Camera-type eye (tissue), 1 donor: ENCODE measurements around the genes GIGYF2 and DGKD.

DNA sequence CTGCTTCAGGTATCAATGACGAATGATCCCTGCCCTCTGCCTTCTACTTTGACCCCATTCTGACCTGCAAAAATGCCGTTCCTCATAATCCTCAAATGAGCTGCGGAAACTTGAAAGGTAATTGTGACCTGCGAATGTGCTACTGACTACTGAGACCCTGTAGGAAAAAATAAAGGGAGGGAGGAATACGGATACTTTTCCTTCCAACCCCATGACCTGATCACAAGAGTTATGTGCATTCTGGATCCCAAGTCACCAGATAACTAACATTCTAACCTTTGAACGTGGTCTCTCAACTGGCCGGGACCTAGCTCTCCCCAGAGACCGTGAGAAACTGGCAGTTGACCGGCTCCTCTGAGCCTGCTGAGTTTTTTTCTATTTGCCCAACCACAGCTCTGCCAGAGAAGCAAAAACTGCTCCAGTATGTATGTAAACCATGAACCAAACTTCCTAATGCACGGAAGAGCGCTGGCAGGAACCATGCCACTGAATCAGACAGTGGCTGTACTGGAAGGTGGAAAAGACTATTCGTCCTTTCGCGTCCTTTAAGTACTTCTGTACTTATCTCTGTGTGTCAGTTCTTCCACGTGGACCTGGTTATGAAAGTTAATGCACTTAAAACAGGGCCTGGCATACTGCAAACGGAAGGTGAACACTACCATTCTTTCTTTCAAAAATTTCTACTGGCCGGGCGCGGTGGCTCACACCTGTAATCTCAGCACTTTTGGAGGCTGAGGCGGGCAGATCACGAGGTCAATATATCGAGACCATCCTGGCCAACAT, 47.4 kb upstream of the PTMA start:
- RAMPAGE, long total RNA = no peak

GRCh38 chr2:231684805-231685165, 23.5 kb upstream of the PTMA start:
- RAMPAGE, long total RNA = no peak

DNA sequence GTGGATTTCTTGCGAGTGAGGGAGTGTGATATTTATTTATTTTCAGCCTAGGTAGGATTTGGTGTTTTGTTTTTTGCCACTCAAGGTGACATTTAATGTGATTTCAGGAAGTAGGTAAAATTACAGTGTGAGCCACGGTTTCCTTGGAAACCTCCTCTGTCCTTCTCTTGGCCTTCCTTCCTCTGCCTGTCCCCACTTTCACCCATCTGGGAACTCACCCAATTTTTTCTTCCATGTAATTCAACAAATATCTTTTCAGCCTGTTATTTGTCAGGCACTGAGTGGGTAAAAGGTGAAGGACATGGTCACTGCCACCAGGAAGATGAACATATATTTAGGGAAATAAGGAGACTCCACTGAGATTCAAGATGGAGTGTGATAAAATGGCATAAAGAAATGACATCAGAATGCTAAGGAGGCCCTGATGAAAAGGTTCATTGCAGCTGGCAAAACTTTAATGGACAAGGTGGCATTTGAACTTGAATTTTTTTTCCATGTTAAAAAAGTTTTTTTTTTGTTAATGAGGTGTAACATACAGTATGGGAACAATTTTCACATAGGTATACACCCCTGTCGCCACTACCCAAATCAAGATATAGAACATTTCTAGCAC, 1.3 kb upstream of the PDE6D start:
- RAMPAGE, long total RNA = no peak

DNA sequence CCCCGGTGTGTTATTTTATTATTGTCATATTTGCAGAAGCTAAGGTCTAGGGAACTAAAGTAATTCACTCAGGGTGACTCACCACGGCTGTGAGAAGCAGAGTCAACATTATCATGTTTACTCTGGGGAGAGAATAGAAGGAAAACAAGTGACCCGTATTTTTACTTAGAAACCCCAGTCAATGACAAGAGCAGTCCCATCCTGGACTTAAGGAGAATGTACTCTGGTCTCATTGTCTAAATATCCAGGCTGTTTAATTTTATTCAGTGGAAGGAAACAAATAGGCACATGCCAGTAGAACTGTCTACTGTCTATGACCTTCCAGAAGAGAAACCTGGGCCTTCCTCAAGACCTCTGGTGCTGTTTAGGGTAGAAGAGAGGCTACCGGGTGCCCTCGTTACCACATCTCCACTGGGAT, 77.4 kb upstream of the ALPP start:
- RAMPAGE, long total RNA = no peak

- RAMPAGE, long total RNA = no peak
Measured at GRCh38 chr2:232444123-232444438, 11.9 kb upstream of the ALPI start.

GRCh38 chr2:232550786-232551514, 461 bp downstream of the EIF4E2 start:
- RAMPAGE, long total RNA = no peak

- RAMPAGE, long total RNA = no peak
Measured at GRCh38 chr2:232696716-232697499, at the start of gene GIGYF2. GIGYF2 (plus strand) TSS chr2:232697331.

- RAMPAGE, long total RNA = no peak
Measured at GRCh38 chr2:232698511-232698883, 1.4 kb downstream of the GIGYF2 start.

- RAMPAGE, long total RNA = no peak
Measured at GRCh38 chr2:232811072-232811487, 34.7 kb upstream of the KCNJ13 start.

- RAMPAGE, long total RNA = no peak
Measured at GRCh38 chr2:232819765-232820031, 43.3 kb upstream of the KCNJ13 start.

DNA sequence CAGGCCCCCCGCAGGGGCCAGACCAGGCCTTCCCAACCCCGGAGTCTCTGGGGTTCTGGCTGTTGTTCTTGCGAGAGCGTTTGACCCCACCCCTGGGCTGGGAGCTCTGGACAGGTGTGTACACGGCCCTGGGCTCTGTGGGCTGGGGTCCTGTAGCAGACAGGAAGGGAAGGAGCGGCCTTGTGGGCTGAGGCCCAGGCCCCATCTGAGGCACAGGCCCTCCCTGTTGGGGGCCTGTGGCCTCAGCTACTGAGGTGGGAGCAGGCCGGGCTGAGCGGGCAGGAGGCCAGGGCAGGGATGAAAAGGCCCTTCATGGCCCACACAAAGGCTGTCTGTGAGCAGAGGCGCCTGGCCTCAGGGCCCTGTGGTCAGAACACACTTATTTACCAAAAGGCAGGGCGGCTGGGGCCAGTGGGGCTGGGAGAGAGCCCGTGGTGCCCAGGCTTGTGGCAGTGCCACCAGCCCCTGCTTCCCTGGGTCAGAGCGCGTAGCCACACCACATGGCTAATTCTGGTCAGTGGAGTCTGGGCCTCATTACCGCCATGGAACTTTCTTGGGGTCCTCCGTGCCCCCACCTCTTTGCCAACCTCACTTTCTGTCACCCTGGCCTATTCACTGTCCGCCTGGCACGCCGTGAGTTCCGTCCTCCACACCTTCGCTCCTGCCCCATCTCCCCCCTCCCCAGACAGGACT, 2.1 kb downstream of the SNORC start:
- RAMPAGE, long total RNA = no peak

GRCh38 chr2:232875591-232875914, 5.5 kb downstream of the SNORC start:
- RAMPAGE, long total RNA = no peak

- RAMPAGE, long total RNA = no peak
Measured at GRCh38 chr2:232926812-232927717, 57.0 kb downstream of the SNORC start.

GRCh38 chr2:232988437-232988917, 24.6 kb downstream of the NGEF start:
- RAMPAGE, long total RNA = no peak

- RAMPAGE, long total RNA = no peak
Measured at GRCh38 chr2:233143140-233143424, 82.9 kb downstream of the INPP5D start.

DNA sequence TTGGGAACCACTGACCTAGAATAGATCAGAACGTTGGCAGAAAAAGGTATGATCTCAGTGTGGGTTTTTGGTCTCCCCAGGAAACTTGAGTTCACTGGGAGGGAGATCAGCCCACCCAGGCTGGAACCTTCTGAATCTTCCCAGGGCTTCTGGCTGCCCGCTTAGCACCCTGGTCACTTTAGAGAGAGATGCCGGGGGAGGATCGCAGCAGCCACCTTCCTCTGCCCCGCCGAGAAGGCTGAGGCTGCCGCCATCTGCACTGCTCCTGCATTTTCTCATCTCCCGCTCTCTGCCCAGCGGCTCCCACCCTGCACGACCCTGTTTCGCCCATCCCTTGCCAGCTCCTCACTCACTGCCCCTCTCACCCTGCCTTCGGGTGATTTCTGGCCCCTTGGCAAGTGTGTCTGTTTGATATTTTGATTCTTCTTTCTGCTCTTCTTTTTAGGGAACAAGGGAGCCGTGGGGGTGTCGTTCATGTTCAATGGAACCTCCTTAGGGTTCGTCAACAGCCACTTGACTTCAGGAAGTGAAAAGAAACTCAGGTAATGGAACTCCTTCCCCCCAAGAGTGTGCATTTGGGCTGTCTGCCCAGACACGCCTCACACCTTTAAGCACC, 82.5 kb upstream of the ATG16L1 start:
- RAMPAGE, long total RNA = no peak

DNA sequence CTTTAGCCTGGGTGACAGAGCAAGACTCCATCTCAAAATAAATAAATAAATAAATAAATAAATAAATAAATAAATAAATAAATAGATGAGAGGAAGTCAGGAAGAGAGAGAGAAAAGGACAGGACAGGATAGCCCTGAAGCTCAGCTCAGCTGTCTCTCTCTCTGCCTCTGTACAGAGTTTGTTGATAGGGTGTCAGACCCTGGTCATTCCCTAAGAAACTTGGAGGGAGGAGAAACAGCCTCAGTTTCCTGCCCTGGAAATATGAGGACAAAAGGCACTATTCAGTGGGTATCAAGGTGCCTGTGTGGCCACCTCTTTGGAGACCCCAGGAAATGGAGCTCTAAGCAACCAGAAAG, 50.6 kb upstream of the ATG16L1 start:
- RAMPAGE, long total RNA = no peak

GRCh38 chr2:233353987-233354646, at the start of gene DGKD:
DGKD (plus strand) TSS chr2:233354494.
- RAMPAGE, long total RNA = no peak

DNA sequence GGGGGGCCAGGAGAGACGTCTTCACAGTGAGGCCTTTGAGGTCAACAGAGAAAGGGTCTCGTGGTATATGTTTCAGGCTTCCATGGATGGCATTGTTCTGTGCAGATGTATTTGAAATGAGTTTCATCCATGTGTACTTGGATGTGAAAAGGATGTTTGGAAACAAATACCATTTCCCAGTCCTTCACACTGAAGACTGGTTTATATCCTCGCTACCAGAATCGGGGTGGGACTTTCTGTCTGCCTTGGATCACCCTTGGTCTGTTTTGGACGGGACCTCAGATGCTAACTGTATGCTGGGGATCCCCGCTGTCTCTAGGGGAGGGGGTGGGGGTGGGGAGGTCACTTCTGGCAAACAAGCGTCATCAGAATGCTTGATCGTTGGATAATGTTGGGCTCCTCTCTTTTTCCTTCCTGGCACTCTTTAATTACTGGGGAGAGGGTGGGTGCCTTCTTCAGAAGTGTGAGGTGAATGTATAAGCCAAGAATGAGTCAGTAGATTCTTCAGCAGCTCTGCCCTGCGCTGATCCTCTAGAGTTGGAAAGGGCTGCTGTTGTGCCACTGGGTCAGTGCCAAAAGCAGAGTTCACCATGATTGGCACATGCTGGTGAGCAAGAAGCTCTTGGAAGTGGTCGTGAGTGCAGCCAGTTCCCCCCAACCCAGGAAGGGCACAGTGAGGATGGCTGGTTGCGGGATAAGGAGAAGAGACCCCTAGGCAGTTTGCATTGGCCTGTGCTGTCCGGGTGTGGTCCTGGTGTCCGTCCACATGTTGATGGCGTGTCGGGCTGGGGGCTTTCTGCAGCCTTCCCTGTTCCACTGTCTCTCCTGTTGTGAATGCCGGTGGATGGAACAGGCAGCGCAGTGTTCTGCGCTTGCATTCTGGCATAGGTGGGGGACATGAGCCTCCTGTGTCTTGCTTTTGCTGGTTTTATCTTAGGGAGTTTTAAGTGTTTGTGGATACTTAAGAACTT, 32.2 kb downstream of the DGKD start:
- RAMPAGE, long total RNA = no peak

DNA sequence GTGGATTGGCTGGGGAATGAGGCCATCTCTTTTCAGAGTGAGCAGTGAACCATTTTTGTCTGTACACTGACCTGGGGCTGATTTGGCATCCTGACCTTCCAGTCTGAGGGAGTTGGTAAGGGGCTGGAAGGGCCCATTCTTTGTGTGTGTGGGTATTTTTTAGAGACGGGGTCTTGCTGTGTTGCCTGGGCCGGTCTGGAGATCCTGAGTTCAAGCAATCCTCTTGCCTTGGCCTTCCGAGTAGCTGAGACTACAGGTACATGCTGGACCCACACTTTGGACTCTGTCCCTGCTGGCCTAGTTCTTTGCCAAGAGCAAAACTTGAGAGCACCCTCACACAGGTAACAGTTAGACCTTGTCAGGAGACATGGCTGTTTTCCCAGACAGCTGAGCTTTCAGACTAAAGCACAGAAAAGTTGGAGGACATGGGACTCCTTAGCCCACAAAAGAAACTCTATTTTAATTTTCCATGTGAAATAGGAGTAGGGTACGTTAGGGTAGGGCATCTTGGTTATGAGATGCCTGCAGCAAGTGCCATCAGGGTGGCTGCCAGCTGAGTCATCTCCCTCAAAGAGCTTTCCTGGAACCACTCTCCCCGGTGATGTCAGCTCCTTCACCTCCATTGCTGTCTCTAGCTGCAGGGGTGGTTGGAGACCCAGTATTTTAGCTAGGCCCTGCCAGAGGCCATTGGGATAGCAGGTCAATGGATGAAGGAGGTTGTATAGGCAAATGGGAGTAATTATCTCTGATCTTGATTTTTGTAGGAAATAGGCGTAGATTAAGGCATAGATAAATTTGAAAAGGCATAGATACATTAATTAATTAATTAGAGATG, 60.7 kb downstream of the DGKD start:
- RAMPAGE, long total RNA = no peak